GM12891 (cell line): ENCODE results near the gene CKMT1B.

GRCh38 chr15:43593796-43594298, at the start of gene CKMT1B:
CKMT1B (plus strand) TSS chr15:43594027.
- RRBS, result no CpG with 5 or more reads among the region's 38 CpGs

GRCh38 chr15:43762588-43763422, 14.0 kb downstream of the ELL3 start:
- RRBS, result no CpG with 5 or more reads among the region's 11 CpGs

GRCh38 chr15:43793724-43794093, 1.6 kb downstream of the SERF2 start:
- RRBS, result no CpG with 5 or more reads among the region's 10 CpGs

DNA sequence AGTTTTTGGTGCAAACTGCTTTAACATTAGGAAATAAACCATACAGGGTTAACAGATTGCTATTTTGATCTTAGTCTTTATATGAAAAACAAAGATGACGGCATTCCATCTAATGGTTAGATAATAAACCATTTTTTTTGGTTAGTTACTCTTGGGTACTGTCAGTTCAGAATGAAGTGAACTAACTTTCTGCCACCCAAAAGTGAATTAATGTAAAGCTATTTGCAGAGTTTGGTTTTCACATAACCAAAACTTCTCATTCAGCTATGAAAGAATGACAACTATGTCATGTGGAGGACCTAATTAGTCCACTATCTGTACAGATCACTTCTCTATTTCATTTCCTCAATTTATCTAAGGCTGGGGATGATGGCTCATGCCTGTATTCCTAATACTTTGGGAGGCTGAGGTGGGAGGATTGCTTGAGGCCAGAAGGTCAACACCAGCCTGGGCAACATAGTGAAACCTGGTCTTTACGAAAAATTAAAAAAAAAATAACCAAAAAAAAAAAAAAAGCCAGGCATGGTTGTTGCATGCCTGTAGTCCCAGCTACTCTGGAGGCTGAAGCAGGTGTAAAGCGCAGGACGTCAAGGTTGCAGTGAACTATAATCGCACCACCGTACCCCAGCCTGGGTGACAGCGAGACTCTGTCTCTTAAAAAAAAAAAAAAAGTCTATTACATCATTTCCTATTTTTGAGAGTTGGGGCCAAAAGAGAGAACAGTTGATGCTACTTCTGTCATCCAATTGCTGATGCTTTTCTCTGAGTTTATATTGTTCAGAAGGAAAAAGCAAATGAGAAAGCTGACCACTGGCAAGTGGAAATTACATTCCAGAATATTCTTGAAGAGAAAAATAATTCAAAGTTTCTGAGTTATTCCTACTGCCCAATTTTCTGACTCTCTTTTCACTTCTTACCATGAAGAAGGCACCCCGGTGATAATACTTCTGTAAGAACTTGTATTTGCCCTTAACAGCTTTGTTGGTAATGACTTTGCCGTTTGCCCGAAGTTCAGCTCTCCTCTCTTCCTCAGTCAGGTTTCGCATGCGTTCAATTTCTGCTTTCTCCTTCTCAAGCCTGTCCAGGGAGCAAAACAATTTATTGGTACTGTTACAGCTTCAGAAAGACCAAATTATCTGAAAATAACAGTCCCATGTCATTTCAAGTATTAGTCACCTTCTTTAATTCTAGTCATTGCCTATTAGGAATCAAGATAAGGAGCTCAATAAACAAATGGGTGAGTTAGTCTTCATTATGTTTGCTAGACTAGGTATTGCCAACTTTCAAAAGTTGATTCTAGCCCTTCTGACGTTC, 8.9 kb downstream of the HYPK start:
- RRBS, result no CpG with 5 or more reads among the region's 13 CpGs

DNA sequence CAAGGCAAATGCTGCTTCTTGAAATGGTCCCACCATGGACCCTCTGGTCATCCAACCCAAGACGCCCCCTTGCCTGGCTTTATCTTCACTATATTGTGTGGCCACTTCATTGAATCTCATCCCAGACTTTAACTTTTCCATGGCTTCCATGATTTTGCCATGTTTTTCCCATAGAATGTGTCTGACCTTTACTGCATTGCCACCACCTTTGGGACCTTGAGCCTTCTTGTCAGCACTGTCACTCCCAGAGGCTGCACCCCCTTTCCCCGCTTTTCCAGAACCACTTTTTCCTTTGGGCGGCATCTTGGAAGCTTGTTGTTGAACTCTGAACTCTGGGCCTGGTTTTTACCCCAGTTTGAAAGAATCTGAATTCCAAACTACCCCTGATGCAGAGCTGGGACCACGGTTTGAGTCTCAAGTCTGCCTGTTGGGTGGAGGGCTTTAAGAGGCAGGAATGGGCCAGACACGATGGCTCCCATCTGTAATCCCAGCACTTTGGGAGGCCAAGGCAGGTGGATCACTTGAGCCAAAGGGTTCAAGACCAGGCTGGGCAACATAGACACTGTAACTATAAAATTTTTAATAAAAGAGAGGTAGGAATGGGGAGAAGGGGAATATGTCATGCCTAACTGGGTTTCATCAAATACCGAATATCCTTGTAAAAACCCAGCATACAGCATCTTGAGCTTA, 49.3 kb downstream of the WDR76 start:
- RRBS, result no CpG with 5 or more reads among the region's 6 CpGs

GRCh38 chr15:43920854-43921445, 94.1 kb downstream of the WDR76 start:
- RRBS, result no CpG with 5 or more reads among the region's 6 CpGs

GRCh38 chr15:43930558-43930901, 103.7 kb downstream of the WDR76 start:
- RRBS, result no CpG with 5 or more reads among the region's 5 CpGs

- RRBS, result no CpG with 5 or more reads among the region's 8 CpGs
These were observed 813 bp upstream of the CTDSPL2 start for GRCh38 chr15:44426678-44426953.

GRCh38 chr15:44535036-44535622, 1.8 kb upstream of the EIF3J start:
- RRBS, result no CpG with 5 or more reads among the region's 16 CpGs

DNA sequence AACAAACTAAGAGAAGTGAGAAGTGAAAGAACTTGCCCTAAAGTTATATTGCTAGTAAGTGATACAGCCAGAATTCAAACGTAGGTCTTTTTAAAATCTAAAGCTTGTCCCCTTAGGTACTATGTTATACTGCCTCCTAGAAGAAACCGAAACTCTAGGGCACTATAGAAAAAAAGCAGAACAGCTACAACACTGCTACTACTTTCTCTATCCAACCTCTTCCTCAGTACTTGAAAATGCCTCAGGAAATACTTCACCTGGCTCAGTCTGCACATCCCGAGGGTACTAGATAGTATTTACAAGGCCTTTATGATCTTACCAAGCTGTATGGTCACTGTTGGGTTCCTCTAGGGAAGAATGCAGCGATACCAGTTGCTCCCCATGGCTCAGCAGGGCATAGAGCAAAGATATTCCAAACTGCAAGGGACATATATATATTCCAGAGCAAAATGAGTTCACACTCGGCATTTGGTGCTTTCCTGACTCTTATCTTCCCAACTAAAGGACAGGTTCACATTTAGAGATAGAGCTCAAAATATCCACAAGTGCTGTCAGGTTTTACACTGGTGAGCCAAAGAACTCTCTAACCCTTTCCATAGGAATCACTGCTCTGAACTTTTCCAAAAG, 3.4 kb upstream of the SPG11 start:
- RRBS, result no CpG with 5 or more reads among the region's 5 CpGs

DNA sequence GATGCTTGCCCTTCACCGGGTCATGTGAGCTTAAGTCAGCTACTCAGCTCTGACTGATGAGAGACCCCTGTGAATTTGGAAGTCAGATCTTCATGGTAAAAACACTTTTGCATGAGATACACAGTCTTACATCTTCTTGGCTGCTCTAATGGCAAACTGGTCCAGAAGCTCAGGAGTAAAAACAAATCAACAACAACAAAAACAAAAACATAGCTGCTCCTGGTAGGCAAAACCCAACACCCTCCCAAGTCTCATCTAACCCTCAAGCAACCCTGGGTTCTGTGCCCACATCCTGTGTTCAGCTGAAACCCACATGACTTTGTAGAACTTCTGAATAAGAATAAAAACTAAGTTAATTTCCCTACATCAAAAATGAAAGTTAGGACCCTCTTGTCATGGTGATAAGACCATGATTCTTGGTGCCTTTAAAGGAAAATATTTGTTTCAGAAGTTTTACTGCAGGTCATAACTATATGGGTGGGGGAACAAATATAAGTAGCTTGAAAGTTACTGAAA, 13.9 kb upstream of the SPG11 start:
- RRBS, result no CpG with 5 or more reads among the region's 1 CpG

GRCh38 chr15:44718262-44718811, 7.0 kb downstream of the B2M start:
- RRBS, result no CpG with 5 or more reads among the region's 3 CpGs

- RRBS, result no CpG with 5 or more reads among the region's 3 CpGs
These were observed 8.9 kb upstream of the TRIM69 start for GRCh38 chr15:44727367-44727872.

DNA sequence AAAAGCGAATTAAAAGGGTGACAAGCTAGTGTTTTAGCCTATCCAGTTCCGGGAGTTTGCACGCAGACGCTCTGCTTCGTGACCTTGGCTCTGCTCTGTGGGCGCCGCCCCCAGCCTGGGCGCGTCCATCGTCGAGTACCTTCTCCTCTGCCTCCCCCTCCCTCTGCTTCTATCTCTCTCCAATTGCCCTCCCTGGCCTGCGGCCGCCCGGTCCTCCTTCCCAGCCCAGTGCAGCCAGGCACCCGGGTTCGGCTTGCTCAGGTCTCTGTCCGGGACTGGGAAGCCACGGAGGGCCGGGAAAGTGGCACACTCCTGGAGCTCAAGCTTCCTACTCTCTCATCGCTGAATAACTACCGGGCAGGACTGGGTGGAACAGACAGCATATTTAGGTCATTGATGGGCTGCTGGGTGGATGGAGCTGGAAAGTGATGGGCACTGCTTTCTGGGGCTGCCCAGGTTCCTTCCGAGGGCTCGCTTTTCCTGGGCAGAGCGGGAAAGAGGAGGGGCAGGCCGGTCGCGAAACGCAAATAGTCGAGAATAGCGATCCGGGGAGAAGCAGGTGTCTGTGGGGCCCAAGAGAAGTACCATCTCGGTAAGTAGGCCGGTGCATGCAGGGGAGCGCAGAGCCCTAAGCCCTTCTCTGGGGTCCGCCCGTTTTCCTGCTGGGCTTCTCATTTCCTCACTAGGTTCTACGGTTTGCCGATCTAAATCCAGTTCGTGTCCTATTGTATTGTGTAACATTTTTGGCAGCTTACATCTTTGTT, 7.2 kb upstream of the TRIM69 start:
- RRBS, result 0% methylated on average over 1 of the region's 39 CpGs

GRCh38 chr15:45030612-45031121, 7.7 kb downstream of the SORD start:
- RRBS, result no CpG with 5 or more reads among the region's 3 CpGs

DNA sequence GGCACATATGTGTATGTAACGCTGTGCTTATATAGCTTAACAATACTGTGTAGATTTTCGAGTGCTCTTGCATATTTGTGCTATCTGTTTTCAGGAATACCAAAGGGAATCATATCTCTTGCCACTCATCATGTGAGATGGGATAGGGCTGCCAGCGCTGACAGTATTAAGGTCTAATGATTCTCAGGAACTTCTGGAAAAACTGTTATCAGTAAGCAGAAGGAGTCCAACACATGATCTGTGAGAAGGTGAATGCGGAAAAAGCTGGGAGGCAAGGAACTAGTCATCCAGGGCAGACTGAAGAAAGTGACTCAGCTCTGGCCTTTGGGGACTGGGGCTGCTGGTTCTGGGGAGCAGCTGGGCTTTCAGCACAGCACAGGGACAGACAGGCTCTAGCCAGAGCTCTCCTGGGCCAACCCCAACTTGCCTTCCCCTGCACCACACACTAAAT, 34.3 kb downstream of the DUOX2 start:
- RRBS, result no CpG with 5 or more reads among the region's 4 CpGs

DNA sequence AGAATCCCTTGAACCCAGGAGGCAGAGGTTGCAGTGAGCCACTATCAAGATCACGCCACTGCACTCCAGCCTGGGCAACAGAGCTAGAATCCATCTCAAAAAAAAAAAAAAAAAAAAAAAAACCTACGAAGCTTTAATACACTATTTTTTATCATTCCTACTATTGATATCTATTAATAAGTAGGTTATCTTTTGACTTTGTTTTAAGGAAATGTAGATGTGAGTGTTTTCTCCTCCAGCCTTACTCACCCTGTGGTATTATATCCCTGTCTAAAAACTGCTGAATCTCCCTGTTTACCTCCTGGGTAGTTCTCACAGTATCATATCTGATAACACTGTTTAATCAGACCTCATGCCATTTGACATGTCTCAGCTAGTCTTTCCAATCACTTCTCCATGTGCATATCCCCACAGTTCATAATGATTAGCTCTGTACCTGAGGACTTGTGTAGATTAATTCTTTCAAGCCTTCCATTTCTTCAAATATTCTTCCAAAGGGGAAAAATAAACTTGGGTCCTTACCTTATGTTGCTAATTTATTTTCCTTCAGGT, 30.8 kb downstream of the DUOX2 start:
- RRBS, result no CpG with 5 or more reads among the region's 2 CpGs

DNA sequence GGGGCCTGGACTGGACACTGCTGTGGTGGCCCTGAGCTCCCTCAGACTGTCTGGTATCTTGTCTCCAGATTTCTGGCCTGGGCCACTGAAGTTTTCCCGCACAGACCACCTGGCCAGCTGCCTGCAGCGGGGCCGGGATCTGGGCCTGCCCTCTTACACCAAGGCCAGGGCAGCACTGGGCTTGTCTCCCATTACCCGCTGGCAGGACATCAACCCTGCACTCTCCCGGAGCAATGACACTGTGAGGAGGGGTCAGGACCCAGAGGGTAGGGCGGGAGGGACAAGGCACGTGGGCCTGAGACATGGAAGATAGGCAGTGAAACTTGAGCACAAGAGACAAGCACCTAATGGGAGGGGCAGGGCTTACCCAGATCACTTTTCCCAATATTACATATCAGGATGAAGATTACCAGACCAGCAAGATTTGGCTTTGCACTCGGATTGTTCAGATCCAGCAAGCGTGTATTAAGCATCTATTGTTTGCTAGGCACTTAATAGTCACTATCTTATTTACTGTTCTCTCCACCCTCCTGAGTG, 9.6 kb downstream of the DUOX1 start:
- RRBS, result 83% methylated on average over 3 of the region's 9 CpGs

DNA sequence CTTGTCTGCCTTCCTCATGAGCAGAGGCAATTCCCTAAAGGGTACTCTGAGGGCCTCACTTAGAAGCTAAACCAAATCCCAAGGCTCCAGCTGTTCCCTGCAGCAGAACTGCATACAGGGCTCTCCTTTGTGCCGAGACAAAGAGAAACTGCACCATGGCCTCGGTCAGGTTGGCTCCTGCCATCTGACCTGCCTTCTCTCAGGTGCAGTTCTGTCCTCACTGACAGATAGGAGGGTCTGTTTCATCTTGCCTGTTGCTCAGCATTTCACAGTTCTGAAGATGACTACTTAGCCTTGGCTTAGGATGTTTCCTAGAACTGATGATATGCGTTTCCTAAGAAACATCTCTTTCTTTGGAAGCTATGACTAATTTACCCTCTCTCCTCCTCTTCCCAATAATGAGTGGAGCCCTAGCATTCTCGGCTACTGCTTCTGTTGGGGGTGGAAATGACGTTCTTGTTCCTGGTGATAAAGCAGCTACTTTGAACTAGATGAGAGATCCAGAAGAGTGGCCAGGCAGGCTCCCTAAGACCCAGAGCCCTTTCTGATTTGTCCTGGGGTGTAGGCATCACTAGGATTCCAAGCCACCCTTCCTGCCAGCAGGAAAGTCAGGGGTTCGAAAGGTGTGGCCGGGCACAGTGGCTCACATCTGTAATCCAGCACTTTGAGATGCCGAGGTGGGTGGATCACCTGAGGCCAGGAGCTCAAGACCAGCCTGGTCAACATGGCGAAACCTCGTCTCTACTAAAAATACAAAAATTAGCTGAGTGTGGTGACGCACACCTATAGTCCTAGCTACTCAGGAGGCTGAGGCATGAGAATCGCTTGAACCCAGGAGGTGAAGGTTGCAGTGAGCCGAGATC, 27.3 kb downstream of the DUOX1 start:
- RRBS, result no CpG with 5 or more reads among the region's 13 CpGs